Epithelial cell of esophagus (primary cell): ENCODE data around the gene PPP1R3G.

DNA sequence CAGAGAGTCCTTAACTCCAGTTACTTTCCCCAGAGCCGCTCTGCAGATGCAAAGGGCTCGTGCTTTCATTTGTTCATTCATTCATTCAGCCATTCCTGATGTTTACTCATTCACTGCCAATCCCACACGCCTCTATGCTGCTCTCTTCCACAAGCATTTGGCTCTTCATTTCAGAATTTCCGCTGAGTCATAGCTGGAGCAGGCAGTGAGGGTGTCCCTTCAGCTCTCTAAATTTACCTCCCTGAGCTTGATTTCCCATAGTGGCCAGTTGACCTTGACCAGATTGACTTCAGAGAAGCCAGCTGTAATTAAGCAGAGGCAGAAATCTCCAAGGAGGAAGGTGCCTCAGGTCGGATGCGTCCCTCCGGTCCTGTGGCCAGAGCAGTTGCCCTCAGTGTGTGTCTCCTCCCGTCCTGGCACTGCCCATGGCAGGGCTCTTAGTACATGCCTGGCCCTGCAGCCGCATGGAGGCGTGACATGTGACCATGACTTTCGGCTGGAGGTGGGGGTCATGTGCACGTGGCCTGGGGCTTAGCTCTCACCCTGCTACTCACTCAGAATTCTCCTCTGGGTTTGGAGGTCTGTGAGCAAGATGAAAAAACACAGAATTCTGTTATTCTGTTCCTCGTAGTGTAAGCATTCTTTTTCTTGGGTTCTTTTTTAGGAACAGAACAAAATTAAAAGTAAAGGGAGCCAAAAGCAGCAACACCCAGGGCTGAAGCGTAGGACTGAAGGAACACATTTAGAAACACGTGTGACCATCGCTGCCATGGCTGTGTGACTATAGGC is 267.3 kb upstream of the ECI2 start:
- RRBS, result no CpG with 5 or more reads among the region's 16 CpGs

DNA sequence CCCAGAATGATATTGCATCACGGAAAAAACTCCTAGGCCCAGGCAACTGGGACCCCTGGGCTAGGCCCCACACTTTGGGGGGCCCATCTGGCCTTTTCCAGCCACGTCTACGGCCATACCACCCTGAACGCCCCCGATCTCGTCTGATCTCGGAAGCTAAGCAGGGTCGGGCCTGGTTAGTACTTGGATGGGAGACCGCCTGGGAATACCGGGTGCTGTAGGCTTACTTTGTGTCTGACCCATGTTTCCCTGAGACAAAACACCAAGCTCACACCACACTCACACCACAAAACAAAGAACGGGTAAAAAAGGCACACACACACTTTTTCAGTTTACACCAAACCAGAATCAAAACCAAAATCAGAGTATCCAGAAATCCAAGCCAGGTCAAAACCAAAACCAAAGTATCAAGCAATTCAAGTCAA is 292.5 kb upstream of the ECI2 start:
- RRBS, result no CpG with 5 or more reads among the region's 11 CpGs

GRCh38 chr6:4460383-4461316 is 315.6 kb upstream of the CDYL start:
- RRBS, result 12% methylated on average over 3 of the region's 21 CpGs

DNA sequence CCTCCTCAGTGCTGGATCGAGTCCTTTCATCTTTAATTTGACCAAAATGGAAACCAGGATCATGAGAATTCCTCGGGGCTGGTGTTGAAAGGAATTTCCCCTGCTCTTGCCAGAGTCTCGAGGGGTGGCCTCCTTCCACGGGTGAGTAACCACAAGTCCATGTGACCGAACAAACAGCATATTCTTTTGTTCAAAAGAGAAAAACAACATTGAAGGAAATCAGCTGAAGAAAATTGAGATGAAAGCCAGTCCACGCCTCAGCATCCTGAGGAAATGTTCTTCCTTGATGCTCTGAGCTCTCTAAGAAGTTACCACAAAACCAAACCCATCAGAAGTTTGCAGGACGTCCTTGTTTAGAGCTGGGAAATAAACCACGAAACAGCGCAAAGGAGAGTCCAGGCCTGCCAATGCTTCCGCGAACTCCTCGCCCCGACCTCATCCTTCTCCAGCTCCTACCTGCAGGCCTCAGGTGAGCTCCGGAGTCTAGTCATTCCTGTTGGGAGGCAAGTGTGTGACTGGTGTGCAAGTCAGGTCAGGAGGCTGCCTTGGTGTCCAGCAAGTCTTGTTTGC is 165.8 kb upstream of the CDYL start:
- RRBS, result no CpG with 5 or more reads among the region's 14 CpGs

- RRBS, result 95% methylated on average over 2 of the region's 9 CpGs
Observed at GRCh38 chr6:5059262-5059913, 25.8 kb upstream of the PPP1R3G start.

DNA sequence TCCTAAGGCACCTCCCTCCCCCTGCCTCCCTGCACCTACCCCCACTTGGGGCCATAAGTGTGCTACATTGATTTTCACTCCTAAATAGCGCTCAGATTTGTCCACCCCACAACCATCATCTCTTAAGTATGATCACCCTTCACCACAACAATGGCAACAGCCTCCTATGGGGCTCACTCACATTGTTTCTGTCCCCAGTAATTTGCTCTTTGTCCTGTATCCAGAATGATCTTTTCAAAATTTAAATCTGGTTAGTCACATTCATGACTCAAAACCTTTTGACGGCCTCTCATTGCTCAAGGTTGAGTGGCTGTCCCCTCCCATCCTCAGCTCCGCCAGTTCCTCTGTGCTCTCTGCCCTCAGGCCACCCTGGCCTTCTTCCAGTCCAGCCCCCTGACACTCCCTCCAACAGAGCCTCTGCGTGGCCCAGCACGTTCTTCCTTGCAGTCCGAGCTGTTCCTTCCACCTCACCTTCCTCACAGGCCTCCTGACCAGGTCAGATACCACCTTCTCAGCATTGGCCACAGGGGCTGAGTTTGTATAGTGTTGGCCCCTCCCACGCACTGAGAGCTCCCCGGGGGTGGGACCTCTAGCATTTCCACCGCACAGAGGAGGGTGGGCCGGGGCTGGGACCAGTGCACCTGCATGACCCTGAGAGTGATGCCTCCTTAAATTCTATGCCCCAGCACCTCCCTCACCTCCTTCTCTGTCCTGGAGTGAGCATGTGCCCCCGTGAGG is 2.5 kb upstream of the PPP1R3G start:
- RRBS, result no CpG with 5 or more reads among the region's 11 CpGs

DNA sequence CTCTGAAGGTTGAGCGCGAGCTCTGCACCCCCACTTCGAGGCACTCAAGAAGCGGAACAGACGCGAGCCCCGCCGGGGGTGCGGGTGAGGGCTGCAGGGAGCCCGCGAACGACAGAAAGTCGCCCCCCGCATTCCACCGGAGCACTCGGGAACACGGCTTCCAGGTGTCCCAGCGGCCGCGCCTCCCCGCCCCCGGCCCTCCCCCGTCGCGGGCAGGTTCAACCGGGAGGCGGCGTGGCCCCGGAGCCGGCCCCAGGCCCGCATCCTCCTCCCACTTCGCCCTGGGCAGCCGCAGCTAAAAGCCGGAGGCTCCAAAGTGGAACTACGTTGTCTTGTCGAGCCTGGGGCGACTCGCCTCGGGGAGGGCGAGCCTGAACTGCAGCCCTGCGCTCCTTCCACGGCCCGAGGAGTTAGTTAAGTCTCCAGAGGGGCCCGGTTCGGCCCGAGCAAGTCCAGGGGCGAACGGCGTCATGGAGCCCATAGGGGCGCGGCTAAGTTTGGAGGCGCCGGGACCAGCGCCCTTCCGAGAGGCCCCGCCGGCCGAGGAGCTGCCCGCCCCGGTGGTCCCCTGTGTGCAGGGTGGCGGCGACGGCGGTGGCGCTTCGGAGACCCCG is at the start of gene PPP1R3G:
Gene PPP1R3G (plus strand): TSS at position 326 of the 614 bp plus-strand sequence.
- RRBS, result 1% methylated on average over 13 of the region's 67 CpGs

- RRBS, result 3% methylated on average over 11 of the region's 59 CpGs
Observed at GRCh38 chr6:5086269-5086898, 1.2 kb downstream of the PPP1R3G start.

- RRBS, result no CpG with 5 or more reads among the region's 6 CpGs
Observed at GRCh38 chr6:5174687-5175219, 86.0 kb downstream of the LYRM4 start.

GRCh38 chr6:5653780-5654346 is 352.9 kb downstream of the NRN1 start:
- RRBS, result no CpG with 5 or more reads among the region's 7 CpGs

GRCh38 chr6:6008340-6009498 is 2.0 kb upstream of the NRN1 start:
- RRBS, result 5% methylated on average over 19 of the region's 75 CpGs

DNA sequence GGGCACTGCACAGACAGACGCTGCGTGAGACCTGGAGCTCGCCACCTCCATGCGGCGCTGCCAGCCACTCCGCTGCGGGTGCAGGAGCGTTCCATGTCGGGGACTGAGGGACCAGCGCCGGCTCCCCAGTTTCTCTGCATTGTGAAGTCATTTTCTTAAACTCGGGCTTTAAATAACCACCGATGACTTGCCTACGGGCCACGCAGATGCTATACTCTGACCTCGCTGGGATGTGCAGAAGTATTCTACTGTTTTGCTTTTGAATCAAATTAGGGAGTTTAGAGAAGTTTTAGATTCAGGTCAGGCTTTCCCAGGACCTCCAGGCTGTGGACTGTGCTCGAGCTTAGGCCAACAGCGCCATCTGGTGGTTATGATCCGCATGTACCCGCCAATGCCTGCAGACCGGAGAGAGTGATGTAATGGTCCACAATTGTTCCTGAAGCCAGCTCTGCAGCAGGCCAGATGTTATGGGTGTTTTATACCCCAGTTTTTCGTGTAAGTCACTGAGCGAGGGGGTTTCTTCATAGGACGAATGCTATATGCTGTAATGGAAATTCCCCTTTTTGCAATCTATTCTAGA is 41.6 kb upstream of the LY86 start:
- RRBS, result no CpG with 5 or more reads among the region's 24 CpGs

DNA sequence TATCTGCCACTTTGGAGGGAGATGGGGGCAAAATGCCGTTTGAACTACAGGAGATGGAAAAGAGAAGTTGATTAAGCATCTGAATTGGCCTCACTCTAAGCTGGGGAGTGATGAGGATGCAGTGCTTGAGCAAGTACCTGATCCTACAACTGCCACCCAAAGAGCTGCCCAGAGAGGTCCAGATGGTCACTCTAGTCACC is 2.1 kb downstream of the LY86 start:
- RRBS, result no CpG with 5 or more reads among the region's 1 CpG

DNA sequence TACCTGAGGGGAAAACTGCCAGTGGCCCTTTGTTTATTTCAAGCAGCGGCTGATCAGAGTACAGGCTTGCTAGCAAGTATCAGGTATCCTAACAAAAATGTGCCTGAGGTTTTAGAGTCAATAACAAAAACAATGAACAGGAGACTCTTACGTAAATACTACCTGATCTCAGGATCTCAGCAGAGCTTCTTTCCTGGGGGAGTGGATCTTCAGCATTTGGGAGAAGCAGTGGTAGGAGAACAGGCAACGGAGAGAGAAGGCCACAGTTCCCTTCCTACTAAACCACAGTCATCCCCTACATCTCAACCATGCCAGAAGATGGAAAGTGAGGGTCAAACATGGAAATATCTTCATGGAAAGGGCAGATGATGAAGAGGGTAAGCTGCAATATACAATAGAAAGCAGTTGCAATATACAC is 12.5 kb downstream of the LY86 start:
- RRBS, result no CpG with 5 or more reads among the region's 3 CpGs

DNA sequence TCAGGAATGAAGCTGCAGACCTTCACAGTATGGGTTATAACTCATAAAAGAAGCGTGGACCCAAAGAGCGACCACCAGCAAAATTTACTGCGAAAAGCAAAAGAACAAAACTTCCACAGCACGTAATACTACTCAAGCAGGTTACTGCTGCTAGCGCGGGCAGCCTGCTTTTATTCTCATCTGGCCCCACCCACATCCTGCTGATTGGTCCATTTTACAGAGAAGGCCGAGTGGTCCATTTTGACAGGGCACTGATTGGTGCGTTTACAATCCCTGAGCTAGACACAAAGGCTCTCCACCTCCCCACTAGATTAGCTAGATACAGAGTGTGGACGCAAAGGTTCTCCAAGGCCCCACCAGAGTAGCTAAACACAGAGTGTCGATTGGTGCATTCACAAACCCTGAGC is 17.4 kb downstream of the LY86 start:
- RRBS, result no CpG with 5 or more reads among the region's 10 CpGs

- RRBS, result no CpG with 5 or more reads among the region's 1 CpG
Observed at GRCh38 chr6:6623658-6623943, 35.1 kb downstream of the LY86 start.

DNA sequence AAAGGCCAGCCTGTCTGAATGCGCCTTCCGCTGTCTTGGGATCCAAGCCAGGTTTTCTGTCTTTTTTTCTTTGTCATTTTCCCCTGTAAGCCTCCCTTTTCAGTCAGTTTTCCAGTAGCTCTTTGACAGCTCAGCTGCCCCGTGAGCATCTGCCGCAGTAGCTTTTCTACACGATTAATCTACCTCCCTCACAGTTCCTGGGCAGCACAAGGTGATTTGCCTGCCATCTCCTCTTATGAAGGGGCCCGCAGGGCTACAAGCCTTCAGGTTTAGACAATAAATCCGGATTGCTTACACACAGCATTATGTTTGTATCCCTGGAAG is 77.0 kb downstream of the LY86 start:
- RRBS, result no CpG with 5 or more reads among the region's 7 CpGs

- RRBS, result no CpG with 5 or more reads among the region's 1 CpG
Observed at GRCh38 chr6:6688269-6688813, 99.8 kb downstream of the LY86 start.

DNA sequence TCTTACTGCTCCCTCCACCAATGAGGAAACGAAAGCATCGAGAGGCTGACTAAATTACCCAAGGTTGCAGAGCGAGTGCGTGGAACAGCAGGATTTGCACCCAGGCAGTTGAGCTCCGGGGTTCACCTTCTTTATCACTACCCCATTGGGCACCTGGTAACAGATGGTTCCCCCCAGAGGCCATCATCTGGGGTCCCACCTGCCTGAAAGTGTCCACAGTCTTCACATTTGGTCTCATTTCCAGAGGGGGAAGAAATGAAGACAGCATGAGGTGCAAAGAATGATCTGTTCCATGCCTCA is 208.4 kb downstream of the LY86 start:
- RRBS, result no CpG with 5 or more reads among the region's 5 CpGs

DNA sequence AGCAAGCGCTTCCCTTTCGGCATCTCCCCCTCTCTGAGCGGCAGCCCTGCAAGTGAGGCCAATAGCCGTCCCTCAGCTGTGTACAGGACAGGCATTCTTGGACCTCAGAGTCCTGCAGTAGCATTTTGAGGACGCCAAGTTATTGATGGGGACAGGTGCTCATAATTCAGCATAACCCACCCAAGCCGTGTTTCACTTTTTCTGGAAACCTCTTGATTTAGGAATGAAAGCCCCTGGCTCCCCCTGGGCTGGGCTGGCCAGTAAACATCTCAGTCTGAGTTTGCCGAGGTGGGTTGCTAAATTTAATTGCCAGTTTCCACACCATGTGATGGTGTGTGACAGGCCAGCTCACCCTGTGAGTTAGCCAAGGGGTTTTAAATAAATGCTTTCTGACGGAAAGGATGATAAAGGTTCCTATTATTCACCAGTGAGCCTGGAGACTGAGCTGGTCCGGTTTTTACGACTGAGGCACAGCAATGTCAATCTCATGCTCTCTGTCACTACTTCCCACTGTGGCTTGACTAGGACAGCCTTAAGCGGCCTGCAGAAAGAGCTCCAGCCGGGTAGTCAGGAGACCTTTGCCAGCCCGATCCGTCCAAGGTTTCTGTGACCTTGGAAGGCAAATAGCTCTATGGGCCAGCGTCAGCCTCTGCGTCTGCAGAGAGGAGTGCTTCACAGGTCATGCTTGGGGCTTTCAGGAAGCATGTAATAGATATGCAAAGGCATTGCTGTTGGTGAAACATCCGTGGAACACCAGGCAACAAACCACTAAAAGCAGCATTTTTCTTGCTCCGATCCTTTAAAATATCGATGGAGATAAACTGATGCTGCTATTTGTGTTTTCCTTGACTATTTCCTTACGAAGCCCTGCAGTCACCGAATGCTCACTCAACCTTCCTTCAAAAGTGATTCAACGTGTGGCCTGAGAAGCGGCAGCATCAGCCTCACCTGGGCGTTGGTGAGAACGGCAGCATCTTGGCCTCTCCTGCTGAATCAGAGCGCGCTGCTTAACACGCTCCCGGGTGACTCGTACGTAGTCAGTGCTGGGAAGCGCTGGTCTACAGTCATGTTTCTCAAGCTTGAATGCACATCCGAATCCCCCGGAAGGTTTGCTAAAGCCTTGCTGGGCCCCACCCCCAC is 214.5 kb upstream of the RREB1 start:
- RRBS, result 41% methylated on average over 6 of the region's 34 CpGs